ENCODE measurements around the gene IQCB1.

DNA sequence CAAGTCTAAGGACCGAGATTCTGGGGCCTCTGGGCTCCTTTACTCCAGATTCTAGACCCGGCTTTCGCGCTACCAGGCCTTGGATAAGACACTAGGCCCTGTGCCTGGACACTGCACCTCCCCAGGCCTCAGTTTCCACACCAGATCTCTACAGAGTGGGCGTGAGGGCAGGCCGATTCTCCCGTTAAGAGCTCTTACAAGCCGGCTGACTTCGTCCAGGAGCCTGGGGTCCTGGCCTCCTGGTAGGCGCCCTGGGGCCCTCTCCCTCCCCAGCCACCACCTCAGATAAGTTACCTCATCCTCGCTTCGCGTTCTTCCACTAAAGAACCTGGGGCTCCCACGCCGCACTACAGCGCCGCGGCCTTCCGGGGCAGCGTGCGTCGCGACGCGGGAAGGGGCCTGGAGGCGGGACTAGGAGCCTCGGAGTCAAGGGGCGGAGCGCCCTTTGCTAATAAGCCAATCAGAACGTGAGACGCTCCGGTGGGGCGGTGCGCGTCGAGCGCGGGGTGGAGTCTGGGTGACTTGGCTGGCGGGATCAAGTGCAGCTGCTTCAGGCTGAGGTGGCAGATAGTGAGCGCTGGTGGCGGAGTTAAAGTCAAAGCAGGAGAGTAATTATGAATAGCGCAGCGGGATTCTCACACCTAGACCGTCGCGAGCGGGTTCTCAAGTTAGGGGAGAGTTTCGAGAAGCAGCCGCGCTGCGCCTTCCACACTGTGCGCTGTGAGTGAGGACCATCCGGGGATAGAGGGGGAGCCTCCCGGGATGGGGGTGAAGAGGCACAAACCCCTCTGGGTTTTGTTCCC lies at the start of gene IQCB1:
Gene IQCB1, minus strand, starts transcription at position 389 of the 803 bp plus-strand sequence.
- RRBS, result 2% methylated on average over 10 of the region's 54 CpGs

- RRBS, result no CpG with 5 or more reads among the region's 6 CpGs
These were observed 20.8 kb downstream of the ILDR1 start for GRCh38 chr3:122001069-122001783.

DNA sequence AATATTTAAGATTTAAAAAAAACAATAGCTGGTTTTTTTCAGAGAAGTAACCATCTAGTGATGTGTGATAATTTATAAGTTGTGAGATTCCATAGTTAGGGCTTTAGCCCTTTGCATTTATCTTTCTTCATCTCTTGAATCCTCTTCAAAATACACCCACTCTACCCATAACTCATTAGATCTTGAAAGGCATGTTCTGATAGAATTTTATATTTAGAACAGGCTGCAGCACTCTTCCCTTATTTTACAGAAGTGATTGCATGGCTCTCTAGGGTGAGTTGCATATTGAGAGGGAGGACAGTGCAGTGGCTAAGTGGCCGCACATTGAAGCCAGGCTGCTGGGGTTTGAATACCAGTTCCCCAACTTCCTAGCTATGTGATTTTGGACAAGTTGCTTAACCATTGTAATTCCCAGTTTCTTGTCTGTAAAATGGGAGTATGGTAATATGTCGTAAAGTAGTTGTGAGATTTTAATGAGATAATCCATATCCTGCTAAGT lies 2.5 kb downstream of the CD86 start:
- RRBS, result no CpG with 5 or more reads among the region's 2 CpGs

DNA sequence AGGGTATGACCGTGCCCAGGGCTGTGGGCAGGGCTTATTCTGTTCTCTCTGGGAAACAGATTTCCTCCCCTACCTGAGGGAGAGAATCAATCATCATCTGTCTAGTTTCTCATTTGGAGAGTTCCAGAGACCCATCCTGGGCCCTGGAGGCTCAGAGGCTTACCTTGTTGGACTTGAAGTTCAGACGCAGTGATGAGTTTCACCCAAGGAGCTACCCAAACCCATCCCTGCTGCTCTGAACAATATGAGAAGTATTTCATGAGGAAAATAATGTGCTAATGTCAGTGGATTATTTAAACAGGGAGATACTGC lies 28.3 kb downstream of the CSTA start:
- RRBS, result no CpG with 5 or more reads among the region's 2 CpGs

- RRBS, result no CpG with 5 or more reads among the region's 24 CpGs
These were observed 19.9 kb upstream of the PARP14 start for GRCh38 chr3:122660604-122661288.

DNA sequence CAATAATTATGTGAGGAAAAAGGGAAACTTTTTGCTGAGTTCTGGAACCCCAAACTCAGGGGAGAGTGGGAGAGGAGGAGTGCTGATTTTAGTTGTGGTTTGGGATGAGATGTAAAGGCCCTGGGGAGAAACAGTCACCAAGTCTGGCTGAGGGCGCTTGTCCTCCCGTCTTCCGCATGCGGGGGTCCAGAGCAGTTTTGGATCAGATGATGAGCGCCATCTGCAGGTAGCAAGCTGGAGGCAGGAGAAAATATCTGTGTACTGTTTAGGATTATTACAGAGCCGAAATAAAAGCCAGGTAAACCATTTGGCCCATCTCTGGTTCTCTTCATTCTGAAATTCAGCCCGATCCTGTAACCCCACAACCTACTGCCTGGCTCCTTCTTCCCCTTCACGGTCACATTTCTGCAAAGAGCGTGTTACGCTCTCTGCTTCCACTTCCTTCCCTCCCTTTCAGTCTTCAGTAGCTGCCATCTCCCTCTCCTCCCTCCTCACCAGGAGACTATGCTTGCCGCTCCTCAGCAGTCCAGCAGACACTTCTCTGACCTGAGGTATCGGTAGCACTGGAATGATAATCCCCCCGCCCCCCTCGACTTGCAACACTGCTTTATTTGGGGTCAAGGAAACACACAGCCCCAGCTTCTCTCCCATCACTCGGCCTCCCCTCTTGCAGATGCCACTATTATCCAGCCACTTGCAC lies 1.4 kb upstream of the PARP14 start:
- RRBS, result no CpG with 5 or more reads among the region's 15 CpGs

- RRBS, result no CpG with 5 or more reads among the region's 2 CpGs
These were observed 33.7 kb downstream of the PARP14 start for GRCh38 chr3:122714334-122714782.

GRCh38 chr3:122880660-122881190 lies 85.9 kb downstream of the SLC49A4 start:
- RRBS, result no CpG with 5 or more reads among the region's 4 CpGs

DNA sequence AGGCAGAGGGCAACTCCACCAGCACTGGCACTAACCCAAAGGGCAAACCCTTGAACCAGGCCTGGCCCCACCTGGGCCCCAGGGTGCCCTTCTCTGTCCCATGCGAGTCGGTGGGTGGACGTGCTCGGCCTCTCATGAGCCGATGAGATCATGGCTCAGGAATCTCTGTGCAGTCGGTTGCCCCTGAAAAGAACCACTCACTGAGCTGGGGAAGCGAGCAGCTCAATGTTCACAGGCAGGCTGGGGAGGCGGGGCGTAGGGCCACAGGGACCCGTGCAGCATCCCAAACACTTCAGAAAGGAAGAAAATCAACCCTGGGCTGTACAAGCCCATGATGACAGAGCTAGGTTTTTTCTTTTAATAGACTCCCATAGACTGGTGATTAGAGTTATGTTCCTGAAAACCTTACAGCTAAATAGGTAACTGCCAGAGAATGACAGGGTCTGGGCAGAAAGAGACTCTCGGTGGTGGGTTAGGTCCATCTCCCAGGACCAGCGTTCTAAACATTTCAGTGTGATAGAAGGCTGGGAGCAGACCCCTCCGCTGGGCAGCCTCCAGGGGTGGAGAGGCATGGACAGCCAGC lies 49.3 kb downstream of the SEMA5B start:
- RRBS, result no CpG with 5 or more reads among the region's 13 CpGs

GRCh38 chr3:123084046-123084529 lies 17.3 kb downstream of the PDIA5 start:
- RRBS, result no CpG with 5 or more reads among the region's 10 CpGs

DNA sequence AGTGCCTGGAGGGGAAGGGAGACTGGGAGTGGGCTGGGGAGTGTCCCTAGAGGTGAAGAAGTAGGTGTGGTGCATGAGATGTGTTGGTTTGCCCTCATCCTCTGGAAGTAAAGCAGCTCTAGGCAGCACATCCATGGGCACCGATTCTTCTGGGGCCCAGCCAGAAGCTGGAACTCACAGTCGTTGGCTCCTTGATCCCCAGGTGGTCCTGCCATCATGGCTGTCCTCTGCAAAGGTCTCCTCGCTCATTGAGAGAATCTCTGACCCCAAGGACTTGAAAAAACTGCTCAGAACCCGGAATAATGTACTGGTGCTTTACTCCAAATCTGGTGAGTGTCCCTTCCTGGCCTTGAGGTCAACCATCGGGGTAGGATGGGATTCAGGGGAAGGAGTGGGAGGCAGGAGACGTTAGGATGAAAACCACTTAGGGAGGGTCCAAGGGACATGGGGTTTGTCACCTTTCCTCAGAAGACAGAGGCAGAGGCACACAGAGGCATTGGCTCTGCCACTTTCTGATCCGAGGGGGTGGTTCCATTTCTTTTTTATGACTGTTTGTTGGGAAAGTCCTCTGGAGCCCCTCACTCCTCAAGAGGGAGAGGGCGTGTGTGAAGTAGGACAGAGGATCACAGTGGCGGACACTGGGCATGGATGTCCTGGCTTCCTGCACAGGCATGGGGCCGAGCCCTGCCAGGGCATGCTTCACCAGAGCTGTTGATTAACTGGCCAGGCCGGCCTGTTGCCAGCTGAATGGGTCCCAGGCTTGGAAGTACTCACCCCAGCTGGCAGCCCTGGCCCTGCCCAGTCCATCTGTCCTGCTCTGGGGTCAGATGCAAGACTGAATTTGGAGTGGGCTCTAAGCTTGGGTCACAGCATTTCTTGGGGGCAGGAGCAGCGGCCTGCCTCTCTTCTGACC lies 22.4 kb downstream of the PDIA5 start:
- RRBS, result no CpG with 5 or more reads among the region's 12 CpGs

DNA sequence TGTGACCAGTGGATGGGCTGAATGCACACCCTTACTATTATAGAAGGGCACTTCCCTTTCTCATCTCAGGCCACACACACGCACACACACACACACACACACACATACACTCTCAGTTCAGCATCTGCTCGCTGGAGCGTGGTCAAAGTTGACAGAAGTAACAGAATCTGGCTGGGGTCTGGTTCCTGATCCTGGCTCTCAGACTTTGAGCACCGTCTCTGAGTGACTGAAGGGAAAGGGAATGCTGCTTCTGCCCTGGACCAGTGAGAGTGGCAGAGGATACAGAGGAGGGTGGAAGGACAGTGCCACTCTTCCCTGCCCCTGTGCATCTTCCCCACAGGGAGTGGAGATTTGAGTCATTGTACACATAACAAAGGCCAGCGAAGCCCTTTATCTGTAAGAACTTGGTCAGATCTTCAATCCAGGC lies 38.8 kb downstream of the PDIA5 start:
- RRBS, result no CpG with 5 or more reads among the region's 5 CpGs

GRCh38 chr3:123333408-123333668 lies 115.6 kb downstream of the ADCY5 start:
- RRBS, result no CpG with 5 or more reads among the region's 8 CpGs

DNA sequence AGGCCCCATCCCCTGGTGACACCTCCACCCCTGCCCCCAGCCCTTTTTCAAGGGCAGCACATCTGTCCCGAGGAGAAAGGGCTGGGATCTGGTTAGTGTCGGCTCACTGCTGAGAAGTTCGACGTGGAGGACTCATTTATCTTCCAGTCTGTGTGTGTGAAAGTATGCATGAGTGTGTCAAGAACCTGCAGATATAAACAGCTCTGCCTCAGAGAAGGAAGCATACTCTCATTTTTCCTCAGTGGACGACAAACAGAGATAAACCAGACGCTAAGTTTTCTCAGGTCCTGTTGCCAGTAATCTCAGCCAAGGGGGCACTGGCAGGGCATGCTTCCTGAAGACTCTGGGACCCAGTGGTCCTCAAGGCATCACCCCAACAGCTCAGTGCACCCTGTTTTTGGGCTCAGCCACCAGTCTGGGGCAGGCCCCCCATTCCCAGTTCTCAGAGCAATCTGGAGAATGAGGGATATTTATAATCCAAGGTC lies 73.8 kb downstream of the ADCY5 start:
- RRBS, result no CpG with 5 or more reads among the region's 6 CpGs

DNA sequence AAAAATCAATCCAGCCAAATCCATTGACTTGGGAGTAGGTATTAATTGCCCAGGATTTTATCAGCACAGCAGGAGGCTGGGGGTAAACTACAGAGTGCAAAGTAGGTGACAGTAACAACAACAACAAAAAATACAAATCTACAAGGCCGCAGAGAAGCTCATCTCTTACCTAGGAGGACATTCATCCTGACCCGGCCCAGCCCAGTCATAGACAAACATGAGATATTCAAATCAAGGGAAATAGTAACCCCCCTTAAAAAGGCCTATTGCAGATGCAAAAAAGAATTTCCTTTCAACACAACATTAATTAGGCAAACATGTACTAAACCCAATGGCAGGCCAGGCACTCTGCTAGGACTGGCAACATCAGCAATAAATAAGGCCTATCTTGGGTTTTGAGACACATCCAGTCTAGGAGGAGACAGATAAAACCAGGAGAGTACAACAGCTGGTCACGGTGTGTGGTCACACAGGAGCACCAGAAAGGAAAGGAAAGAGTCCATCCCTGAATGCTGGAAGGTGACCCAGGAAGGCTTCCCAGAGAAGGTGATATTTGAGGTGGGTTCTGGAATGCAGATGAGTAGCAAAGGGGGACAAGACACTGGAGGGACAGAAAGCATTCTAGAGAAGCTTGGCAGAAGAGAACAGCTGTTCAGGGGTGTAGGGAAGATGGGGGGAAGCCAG lies 61.3 kb downstream of the ADCY5 start:
- RRBS, result no CpG with 5 or more reads among the region's 3 CpGs

- RRBS, result no CpG with 5 or more reads among the region's 12 CpGs
These were observed 1.4 kb upstream of the HACD2 start for GRCh38 chr3:123586241-123586714.

- RRBS, result no CpG with 5 or more reads among the region's 12 CpGs
These were observed 35.6 kb upstream of the HACD2 start for GRCh38 chr3:123620078-123621257.

DNA sequence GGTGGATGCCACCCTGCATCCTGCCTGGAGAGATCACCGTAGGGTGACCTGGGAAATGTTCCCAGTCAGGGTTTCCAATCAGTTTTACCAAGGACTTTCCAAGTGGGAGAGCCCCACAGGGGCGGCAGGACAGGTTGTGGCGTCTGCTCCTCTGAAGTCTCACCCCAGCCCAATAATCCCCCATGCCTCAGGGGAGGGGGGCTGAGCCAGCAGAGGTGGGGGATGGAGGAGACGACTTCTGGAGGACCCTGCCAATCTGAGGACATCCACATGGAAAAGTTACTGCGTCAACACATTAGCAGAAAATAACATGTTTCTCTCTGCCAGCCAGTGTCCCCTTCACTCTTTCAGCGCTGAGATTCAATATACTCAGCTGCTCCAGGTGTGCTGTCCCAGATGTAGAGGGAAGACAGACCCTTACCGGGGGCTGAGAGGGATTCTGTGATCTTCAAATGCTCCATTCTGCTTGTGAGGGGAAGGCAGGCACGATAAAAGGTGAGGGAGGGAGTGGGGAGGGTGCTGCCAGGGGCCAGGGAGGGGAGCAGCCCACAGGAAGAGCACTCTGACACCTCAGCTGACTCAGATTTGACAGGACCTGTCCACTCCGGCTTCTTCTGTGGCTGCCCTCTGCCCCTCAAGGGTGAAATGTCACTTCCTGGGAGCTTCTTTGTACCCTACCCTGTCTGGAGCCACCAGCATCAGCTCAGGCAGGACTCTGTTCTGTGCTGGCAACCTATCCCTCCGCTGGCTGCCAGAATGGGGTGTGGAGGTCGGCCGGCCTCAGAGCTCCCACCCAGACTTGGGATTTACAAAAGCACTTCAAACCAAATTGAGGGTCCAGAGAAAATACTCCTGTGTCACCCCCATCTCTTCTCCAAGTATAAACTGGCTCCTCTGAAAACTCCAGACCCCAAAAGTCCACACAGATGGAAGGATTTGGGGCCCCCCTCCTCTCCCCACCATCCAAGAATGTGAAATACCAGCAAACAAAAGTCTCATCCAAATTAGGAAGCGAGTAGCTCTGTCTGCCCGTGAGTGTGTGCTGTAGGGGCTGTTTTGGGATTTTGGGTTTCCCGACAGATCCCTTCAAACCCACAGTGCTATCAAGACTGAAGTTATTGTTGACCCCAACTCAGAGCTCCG lies 113.9 kb upstream of the HACD2 start:
- RRBS, result no CpG with 5 or more reads among the region's 16 CpGs

- RRBS, result no CpG with 5 or more reads among the region's 3 CpGs
These were observed 5.7 kb downstream of the CCDC14 start for GRCh38 chr3:123955124-123955839.

DNA sequence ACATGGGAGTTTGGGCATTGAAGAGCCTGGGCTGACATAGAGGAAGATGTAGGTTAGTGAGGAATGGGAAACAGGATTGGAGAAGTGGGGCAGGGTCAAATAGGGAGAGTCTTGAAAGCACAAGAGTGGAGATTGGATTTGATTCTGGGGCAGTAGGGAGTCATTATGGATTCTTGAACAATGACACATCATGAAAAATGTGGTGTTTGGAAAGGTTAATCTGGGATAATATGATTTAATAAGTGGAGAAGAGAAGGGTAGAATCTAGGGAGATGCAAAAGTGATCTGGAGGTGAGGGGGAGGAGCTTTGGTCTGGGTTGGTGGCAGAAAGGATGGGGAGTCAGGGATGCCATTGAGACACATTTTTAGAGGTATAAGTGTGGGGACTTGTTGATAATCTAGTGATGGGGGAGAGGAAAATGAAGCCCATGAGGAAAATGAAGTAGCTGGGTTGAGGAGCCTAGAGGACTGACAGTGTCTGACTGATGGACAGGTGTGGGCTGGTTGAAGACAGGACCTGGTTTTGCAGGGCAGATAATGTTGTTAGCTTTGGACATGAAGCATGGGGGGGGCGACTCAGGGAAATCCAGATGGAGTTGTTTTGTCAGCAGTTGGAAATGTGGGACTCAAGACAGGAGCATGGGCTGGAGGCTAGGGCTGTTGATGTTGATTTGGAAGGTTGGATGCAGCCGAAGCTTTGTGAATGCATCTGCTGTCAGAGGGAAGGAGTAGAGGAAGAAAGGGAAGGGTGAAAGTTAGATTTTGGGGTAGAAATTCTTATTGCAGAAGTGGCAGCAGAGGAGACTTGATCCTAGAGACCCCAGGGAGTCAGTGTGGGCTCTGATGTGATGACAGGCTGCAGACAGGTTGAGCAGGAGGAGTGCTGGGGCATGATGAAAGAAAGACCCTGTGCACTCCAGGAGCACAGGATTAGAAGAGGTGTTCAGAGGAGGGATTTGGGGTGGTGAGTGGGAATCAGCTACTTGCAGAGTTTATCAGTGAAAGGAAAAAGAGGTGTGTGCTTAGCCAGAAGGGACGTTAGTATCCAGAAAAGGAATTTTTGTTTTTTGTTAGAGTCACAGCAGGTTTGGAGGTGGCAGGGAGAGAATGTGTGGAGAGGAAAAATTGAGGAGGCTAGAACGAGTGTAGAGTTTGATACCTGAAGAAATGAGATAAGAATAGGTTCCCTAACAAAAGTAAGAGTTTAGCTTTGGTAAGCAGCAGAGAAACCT lies 4.6 kb downstream of the KALRN start:
- RRBS, result no CpG with 5 or more reads among the region's 4 CpGs

All from HL-60 (cell line).